HL-60 (cell line): ENCODE measurements around a stretch of chr6.

DNA sequence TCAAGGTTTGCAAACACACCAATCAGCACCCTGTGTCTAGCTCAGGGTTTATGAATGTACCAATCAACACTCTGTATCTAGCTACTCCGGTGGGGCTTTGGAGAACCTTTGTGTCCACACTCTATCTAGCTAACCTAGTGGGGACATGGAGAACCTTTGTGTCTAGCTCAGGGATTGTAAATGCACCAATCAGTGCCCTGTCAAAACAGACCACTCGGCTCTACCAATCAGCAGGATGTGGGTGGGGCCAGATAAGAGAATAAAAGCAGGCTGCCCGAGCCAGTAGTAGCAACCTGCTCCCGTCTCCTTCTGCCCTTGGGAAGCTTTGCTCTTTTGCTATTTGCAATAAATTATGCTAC lies 5.8 kb upstream of the SMIM13 start:
- RRBS: no CpG with 5 or more reads among the region's 4 CpGs

GRCh38 chr6:11184863-11185803 lies 47.3 kb downstream of the NEDD9 start:
- RRBS: no CpG with 5 or more reads among the region's 22 CpGs

GRCh38 chr6:11219466-11219998 lies 12.9 kb downstream of the NEDD9 start:
- RRBS: no CpG with 5 or more reads among the region's 5 CpGs

- RRBS: no CpG with 5 or more reads among the region's 27 CpGs
These were observed 3.1 kb downstream of the NEDD9 start for GRCh38 chr6:11228876-11230220.

GRCh38 chr6:11233632-11234327 lies 1.3 kb upstream of the NEDD9 start:
- RRBS: no CpG with 5 or more reads among the region's 11 CpGs

GRCh38 chr6:11253458-11253929 lies 21.0 kb upstream of the NEDD9 start:
- RRBS: no CpG with 5 or more reads among the region's 4 CpGs

- RRBS: no CpG with 5 or more reads among the region's 2 CpGs
These were observed 51.2 kb upstream of the NEDD9 start for GRCh38 chr6:11283524-11284169.

DNA sequence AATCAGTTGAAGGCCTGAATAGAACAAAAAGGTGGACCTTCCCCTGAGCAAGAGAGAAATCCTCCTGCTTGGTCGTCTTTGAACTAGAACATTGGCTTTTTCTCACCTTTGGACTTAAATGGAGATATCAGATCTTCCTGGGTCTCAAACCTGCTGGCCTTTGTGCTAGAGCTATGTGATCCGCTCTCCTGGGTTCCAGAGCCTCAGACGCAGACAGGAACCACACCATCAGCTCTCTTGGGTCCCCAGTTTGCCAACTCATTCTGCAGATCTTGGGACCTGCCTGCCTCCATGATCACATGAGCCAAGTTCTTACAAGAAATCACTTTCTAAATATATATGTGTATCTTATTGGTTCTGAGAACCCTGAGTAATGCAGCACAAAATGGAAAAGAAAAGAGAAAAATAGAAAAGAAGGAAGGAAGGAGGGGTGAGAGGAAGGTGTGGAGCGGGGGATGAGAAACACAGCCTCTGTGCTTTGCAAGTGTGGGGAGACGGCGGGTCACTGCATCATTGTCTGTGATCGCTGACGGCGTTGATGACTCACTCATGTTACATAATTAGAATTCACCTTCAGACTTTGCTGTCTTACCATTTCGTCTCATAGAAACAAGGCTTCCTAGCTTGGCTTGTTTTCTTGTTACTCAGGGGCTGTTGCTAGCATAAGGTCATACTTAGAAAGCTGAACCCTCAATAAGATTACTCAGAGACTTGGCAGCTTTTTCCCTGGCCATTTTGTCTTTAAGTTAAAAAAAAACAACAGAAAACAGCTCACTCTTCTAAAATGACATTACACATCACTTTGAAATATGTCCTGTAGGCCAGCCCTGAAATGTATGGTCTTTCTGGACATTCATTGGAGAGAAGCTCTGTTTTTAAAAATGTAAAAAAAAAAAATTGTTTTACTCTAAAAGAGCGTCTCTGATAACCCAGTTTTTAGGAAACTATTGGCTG lies 85.7 kb upstream of the NEDD9 start:
- RRBS: no CpG with 5 or more reads among the region's 11 CpGs

GRCh38 chr6:11330271-11330787 lies 97.9 kb upstream of the NEDD9 start:
- RRBS: no CpG with 5 or more reads among the region's 6 CpGs

DNA sequence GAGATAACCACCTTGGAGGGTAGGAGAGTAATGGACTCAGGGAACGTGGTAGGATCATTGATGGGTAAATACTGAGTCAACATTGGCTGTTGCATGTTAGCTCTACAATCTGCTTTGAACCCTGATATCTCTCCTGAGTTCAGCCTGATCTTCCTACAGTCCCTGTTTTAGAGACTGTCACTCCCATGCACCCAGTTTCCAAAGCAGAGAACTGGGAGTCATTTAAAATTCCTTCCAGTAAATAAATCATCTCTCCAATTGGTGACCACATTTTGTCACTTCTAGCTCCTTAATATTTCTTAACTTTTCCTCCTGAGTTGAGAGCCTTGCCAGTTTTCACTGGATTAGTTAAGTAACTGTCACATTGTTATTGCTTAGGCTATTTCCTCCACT lies 139.0 kb upstream of the TMEM170B start:
- RRBS: no CpG with 5 or more reads among the region's 1 CpG

GRCh38 chr6:11411831-11412216 lies 125.7 kb upstream of the TMEM170B start:
- RRBS: no CpG with 5 or more reads among the region's 2 CpGs

DNA sequence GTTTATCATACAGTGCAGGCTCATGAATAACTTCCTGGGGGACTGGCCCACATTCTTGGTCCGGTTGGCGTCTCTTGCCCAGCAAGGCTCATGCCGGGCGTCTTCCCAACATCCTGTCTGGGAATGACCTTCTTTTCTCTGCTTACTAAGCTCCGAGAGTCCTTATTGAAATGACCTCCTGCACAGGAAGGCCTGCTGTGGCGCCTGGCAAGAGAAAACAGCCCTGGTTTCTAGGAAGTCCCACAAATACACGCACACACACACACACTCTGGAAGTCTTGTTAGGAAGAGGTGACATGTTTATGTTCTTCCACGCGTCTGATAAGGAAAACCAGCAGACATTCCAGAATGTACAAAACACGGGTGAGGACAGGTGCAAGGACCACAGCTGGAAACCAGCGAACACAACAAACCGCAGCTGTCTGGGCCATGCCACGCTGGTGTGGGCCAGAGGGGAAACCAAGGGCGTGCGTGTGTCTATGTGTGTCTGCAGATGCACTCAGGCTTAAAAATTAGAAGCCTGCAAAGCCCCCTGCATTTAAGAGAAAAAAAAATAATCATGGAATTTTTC lies 72.1 kb downstream of the TMEM170B start:
- RRBS: no CpG with 5 or more reads among the region's 15 CpGs

- RRBS: no CpG with 5 or more reads among the region's 9 CpGs
These were observed 55.4 kb downstream of the ADTRP start for GRCh38 chr6:11723122-11723716.

GRCh38 chr6:11931008-11931971 lies 80.8 kb upstream of the HIVEP1 start:
- RRBS: 85% methylated on average over 3 of the region's 12 CpGs

- RRBS: 6% methylated on average over 8 of the region's 25 CpGs
These were observed 1.4 kb upstream of the HIVEP1 start for GRCh38 chr6:12010571-12011313.

GRCh38 chr6:12065023-12066073 lies 53.2 kb downstream of the HIVEP1 start:
- RRBS: no CpG with 5 or more reads among the region's 9 CpGs

GRCh38 chr6:12291277-12291520 lies 1.0 kb downstream of the EDN1 start:
- RRBS: no CpG with 5 or more reads among the region's 5 CpGs

DNA sequence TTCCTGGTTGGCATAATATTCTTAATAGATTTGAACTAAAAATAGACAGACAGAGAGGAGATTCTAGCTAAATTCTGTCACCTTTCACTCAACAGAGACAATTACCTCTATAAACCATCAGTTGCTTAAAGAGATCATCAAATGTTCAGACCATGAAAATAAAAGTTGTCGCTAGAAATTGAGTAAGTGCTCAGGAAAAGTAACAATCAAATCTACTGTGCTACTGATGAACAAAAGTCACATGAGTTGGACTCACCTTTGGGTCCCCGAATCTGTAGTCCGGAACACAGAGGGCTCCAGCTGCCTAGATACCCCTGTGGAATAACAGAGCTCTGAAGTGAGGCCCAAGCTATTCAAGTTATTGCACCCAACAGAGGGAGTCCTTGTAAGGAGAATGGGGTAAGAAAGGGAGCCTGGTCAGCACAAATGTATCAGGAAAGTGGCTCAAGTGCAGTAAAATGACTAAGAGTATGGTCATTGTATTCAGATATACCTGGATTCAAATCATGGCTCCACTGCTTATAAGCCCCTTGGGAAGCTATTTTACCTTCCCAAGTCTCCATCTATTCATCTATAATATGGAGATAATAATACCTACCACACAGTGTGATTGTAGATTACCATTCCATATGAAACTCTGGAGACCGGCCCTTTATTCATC lies 20.9 kb downstream of the EDN1 start:
- RRBS: no CpG with 5 or more reads among the region's 4 CpGs

- RRBS: no CpG with 5 or more reads among the region's 5 CpGs
These were observed 246.4 kb downstream of the PHACTR1 start for GRCh38 chr6:12962901-12963465.

- RRBS: no CpG with 5 or more reads among the region's 9 CpGs
These were observed 114.5 kb downstream of the TBC1D7 start for GRCh38 chr6:13213789-13214315.